ENCODE measurements around the gene KCNB1.

GRCh38 chr20:48706813-48707479, 120.9 kb downstream of the PREX1 start:
- RAMPAGE, long total RNA = no peak
- RRBS = no CpG with 5 or more reads among the region's 11 CpGs

- RAMPAGE, long total RNA = no peak
- RRBS = no CpG with 5 or more reads among the region's 9 CpGs
These were observed 69.6 kb downstream of the PREX1 start for GRCh38 chr20:48758178-48758639.

DNA sequence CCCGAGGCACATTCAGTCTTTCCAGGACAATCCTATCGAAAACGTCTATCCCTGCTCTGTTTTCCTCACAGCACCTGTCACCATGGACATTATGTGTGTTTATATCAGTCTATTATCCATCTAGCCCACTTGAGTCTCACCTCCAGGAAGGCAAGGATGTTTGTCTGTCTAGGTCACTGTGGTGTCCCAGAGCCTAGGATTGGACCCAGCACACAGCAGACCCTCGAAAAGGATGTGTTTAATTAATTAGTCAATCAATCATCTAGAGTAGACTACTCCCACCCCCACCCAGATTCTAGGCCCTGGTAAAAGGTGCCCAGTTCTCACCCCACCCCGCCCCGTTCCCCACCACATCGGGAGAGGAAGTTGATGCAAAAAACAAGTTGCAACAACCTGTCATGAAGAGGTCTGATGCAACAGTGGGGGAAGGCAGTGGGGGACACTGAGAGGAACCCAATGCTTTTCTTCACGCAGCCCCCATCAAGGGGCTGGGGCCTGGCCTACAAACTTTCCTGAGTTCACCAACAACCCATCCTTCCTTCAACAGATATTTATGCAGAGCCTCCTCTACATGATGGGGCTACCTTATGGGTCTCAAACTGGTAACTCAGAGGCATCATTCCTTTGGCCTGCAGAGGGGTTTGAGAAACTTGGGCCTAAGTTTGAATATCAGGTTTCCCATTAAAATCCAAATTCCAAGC, 66.5 kb downstream of the PREX1 start:
- RAMPAGE, long total RNA = no peak
- RRBS = no CpG with 5 or more reads among the region's 8 CpGs

DNA sequence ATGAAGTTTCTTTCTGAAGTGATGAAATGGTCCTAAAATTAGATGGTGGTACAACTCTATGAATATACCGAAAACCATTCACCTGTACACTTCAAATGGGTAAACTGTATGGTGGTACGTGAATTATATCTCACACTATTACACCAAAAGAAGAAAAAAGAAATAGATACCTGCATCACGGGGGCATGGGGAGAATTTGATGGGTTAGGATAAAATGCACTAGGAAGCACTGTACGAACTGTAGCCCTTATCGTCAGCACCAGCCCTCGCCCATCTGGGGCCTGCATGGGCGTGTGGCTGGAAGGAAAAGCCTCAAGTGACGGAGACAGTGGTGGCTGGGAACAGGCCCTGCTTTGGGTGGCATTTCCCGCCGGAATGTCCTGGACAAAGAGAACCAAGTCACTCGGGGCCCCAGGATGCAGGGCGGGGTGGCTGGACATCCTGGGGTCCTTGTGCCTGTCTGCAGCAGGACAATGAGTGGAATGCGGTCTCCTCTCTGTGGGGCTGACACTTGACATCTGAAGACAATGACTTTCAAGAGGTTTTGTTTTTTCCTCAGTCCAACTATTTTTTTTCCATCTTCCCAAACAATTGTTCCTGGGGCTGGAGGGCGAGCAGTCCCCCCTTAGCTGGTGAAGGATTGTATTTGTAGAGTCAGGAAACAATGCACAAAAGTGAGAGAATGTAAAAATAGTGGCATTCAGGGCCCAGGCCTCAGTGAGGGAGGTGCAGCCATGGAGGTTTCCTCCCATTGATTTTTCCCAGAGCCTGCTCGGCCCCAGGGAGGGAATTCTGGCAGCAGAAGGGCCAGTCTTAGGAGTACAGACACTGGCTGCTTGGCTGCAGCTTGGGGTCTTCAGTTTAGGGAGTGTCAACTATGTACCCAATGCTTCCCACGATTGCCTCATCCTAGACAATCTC, 64.5 kb downstream of the PREX1 start:
- RAMPAGE, long total RNA = no peak
- RRBS = no CpG with 5 or more reads among the region's 16 CpGs

DNA sequence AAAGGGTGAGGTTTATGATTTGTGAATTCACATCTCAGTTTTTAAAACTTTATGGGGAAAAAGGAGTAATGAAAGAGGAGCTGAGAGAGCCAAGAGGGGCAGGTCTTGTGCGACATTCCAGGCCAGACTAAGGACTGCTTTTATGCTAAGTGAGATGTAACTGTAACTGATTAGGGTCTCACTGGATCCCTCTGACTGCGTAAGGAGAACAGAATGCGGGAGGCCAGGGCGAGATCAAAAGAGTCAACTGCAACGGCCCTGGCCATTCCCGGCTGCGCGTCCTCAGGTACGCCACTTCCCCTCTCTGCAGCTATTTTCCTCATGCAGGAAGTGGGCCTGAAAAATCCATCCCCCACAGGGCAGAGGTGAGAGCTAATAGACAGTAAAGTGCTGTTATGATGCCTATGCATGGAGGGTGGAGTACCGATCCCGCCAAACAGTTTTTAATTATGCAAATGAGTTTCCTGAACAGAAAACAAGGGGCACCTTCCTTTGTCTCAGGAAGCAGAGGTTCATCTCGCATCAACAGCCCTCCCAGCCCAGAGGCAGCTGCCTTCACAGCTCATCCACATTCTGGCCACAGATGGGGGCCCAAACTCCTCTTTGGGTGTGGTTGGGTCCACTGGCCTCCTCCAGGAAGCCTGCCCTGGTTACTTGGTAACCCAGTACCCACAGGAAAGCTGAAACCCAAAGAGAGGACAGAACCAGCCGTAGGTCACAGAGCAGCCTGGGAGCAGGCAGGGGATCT, 9.3 kb downstream of the PREX1 start:
- RAMPAGE, long total RNA = no peak
- RRBS = no CpG with 5 or more reads among the region's 13 CpGs

DNA sequence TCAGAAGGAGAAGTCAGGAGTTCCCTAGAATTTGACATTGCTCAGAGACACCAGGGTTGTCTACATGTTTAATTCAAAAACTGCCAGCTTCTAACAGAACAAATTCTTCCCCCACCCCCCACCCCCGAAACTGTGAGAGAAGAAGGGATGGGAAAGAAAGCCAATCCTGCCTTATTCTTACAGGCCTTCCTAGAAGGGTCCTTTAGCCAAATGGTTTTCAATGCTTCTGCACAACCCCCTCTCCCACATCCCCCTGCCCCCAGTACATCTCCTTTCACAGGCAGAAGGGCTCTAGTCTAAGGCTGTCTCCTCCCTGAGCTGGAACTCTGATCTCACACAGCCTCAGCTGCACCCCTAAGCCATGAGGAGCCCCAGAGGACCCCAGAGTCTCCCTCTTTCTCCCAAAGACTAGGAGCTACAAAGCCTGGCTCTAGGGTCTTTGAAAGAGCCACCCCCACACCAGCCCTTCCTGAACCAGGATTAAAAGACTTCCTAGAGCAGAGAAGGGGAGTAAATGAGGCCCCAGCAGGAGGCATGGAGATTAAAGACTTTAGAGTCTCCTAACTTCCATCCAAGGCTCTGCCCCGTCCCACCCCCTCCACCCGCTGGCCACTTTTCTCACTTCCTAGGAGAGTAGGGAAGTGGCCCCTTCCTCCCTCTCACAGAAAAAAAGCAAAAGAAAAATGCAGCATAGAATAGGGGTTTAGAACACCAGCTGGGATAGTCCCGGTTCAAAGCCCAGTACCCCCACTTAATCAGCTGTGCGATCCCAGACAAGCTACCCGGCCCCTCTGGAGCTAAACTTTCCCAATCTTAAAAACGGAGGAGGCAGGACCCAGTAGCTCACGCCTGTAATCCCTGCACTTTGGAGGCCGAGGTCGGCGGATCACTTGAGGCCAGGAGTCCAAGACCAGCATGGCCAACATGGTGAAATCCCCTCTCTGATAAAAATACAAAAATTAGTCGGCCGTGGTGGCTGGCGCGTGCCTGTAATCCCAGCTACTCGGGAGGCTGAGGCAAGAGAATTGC, 1.7 kb downstream of the PREX1 start:
- RAMPAGE, long total RNA = no peak
- RRBS = no CpG with 5 or more reads among the region's 16 CpGs

- RAMPAGE, long total RNA = no peak
- RRBS = no CpG with 5 or more reads among the region's 11 CpGs
These were observed 30.4 kb upstream of the PREX1 start for GRCh38 chr20:48857942-48858758.

DNA sequence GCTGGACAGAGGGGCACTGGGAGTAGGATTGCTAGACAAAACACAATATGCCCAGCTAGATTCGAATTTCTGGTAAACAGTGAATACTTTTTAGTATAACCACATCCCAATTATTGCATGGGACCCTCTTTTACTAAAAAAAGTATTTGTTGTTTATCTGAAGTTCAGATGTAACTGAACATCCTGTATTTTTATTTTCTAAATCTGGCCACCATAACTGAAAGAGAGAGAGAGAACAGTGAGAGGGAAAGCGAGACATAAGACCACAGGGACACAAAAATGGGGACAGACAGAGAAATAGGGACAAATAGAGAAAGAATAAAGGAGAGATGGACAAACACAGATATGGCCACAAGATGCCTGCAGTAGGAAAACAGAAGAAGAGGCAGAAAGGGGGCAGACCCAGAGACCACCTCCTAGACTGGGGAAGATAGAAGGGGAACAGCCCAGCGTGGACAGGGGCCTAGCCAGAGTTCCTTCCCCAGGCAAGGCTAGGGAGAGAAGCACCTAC, 7.7 kb upstream of the ARFGEF2 start:
- RAMPAGE, long total RNA = no peak
- RRBS = no CpG with 5 or more reads among the region's 3 CpGs

DNA sequence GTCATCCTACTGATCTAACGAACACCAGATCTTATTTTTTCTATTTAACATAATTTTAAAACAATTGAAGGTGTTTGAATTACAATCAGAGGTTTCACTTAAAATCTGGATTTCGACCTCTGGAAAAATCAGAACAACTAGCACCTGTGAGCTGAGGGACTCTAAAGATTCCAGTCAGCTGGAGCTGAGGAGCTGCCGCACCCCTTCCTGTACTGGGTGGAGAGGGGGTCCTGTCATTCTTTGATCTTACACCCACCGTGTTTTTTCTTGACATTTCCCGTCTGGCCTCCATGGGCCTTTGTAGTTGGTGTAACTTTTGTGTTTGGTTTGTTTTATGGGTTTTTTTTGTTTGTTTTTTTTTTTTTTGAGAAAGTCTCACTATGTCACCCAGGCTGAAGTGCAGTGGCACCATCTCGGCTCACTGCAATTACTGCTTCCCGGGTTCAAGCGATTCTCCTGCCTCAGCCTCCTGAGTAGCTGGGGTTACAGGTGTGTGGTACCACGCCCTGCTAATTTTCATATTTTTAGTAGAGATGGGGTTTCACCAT, 17.2 kb downstream of the ARFGEF2 start:
- RAMPAGE, long total RNA = no peak
- RRBS = no CpG with 5 or more reads among the region's 9 CpGs

GRCh38 chr20:48985016-48985580, 61.0 kb upstream of the CSE1L start:
- RAMPAGE, long total RNA = no peak
- RRBS = no CpG with 5 or more reads among the region's 9 CpGs

- RAMPAGE, long total RNA = no peak
- RRBS = no CpG with 5 or more reads among the region's 8 CpGs
These were observed 63.8 kb downstream of the STAU1 start for GRCh38 chr20:49124282-49124733.

GRCh38 chr20:49186425-49187119, 1.6 kb downstream of the STAU1 start:
- RAMPAGE, long total RNA = no peak
- RRBS = no CpG with 5 or more reads among the region's 15 CpGs

GRCh38 chr20:49256922-49257149, 21.0 kb downstream of the ZNFX1 start:
- RAMPAGE, long total RNA = no peak
- RRBS = no CpG with 5 or more reads among the region's 2 CpGs

DNA sequence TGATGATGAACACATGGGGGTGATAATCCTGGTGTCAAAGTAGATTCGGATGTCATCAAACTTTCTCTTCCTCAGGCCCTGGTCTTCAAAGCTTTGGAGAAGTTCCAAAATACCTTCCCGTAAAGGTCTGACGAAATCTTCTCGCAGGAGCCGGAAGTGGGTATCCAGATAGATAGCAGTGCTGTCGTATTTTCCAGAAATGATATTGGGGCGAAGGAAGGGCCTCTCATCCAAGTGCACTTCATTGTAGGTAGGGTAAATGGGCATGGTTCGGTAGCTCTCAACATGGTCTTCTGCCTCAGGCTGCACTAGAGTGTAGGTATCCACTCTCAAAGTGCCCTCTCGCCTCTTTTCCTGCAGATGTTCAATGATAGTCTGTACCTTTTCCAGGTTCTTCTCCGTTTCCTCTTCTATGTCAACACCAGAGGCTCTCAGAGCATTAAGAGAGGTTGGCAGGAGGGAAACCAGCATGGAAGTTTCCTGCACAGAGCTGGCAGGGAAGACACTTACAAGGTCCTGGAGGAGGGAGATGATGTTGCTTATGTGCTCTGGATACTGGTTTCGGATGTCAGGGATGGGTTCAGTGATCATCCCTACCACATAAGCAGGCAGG, 7.2 kb downstream of the ZNFX1 start:
- RAMPAGE, long total RNA = no peak
- RRBS = no CpG with 5 or more reads among the region's 11 CpGs

DNA sequence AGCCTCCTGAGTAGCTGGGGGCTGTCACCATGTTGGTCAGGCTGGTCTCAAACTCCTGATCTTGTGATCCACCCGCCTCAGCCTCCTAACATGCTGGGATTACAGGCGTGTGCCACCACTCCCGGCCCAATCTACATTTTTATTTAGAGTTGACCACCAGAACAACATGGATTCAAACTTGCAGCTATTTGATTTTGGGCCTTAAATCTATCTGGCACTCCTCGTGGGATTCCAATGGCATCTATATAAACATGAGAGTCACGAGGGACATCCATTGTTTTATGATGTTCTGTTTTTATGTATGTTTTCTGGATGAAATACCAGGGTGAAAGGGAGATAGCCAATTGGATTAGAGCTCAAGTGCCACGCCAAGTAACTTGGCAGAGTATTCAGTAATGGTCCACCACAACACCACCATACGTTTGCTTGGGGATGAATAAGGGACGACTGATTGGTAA, 4.4 kb upstream of the ZNFX1 start:
- RAMPAGE, long total RNA = no peak
- RRBS = no CpG with 5 or more reads among the region's 8 CpGs

DNA sequence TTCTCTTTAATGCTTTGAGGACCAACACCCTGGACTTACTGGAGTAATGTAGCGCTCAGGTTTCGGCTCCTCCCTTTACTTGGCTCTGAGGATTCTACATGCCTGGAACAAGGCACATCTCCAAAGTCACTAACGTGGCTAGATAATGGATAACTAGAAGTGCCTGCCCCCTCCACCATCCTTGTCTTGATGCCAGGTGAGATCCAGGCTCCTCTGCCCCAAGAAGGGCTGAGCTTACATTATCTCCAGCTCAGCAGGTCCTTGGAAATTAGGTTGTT, 75.5 kb upstream of the ZNFX1 start:
- RAMPAGE, long total RNA = no peak
- RRBS = no CpG with 5 or more reads among the region's 3 CpGs

GRCh38 chr20:49466228-49466623, 16.2 kb downstream of the KCNB1 start:
- RAMPAGE, long total RNA = no peak
- RRBS = no CpG with 5 or more reads among the region's 6 CpGs

- RAMPAGE, long total RNA = no peak
- RRBS = 2% methylated on average over 10 of the region's 35 CpGs
These were observed at the start of gene KCNB1 for GRCh38 chr20:49482488-49482847. Gene KCNB1, minus strand, starts transcription at chr20:49482668.

DNA sequence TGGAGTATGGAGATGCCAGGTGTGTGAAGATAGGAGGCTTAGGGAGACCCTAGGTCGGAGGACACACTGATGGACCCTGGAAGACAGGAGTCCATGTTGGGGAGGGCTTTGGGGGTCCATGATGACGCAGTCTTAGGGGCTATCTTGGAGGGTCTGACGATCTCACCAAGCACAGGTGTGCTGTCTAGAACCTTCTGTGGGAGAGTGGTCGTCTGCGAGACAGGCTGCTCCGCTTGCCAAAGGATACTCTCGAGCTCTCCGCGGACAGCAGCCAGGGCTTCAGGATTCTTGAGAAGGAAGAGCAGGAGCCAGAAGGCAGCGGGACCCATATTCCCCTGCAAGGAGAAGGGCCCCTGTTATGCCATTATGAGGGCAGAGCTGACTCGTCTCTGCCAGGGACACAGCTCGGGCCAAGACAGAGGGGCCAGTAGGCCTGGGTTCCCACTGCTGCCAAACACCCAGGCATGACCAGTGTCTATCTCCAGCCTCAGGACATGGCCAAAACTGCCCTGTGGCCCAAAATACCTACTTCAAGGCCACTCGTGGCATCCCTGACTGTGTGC, 31.7 kb upstream of the KCNB1 start:
- RAMPAGE, long total RNA = no peak
- RRBS = no CpG with 5 or more reads among the region's 13 CpGs

DNA sequence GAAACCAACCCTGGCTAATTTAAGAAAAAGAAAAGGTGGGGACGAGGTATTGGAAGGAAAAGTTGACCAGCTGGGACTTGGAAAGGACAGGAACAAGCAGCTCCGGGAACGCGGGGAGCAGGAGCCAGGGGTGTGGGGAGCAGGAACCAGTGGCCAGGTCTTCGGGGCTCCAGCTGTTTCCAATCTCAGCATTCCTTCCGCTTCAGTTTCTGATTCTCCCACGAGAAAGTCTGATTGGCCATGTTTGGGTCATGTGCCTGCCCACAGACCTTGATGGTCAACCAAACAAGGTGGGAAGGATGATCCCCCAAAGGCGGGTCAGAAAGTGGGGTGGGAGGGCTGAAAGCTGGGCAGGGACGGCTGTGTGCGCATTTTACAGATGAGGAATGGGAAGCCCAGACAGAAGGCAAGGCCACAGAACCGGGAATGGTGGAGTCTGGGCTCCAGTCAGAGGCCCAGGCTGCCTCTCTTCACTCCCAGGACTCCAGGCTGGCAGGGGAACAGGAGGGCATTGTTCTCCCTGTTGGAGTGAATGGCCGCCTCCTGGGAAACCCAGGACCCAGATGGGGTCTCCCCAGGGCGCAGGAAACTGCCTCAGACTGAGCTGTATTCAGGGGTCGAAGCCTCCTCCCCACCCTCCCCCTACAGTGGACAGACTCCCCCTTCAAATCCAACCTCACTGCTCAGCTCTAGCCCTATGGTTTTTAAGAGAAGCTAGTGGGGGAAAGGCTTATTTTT, 12.1 kb upstream of the PTGIS start:
- RAMPAGE, long total RNA = no peak
- RRBS = no CpG with 5 or more reads among the region's 14 CpGs

Measured in epithelial cell of proximal tubule (primary cell).